ENCODE measurements around the genes TMEM208 and FHOD1.

DNA sequence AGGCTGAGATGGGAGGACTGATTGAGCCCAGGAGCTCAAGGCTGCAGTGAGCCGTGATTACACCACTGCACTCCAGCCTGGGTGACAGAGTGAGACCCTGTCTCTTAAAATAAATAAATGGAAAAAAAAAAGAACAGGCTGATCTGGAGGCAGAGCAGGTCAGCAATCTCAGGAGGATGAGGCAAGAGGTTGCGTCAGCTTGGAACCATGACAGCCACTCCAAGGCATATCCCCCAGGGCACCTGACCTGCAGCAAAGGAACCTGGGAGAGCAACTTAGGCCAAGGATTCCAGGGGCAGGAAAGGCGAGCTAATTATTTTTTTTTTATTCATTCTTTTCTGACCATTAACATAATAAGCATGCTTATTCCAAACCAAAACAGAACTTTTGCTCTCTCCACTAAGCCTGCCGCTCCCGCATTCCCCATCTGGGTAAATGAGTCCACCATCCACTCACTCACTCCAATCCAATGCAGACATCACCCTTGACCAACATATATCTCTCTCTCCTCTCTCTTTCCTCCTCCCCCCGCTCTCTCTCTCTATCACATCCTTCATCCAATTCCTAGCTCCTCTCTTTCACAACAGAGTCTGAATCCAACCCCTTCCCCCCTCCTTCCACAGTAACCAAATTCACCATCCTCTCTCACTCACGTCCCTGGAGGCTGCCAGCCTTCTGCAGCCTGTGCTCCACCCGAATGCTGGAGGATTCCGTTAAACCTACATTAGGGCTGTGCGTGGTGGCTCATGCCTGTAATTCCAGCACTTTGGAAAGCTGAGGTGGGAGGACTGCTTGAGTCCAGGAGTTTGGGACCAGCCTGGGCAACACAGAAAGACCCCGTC, 47.5 kb downstream of the TK2 start:
- PRO-cap: no peak
- RAMPAGE, long total RNA, 4 experiments: start-site peak on the minus strand in 1 of 4 experiments, centred at position 706 of the sequence, 14 reads per replicate

DNA sequence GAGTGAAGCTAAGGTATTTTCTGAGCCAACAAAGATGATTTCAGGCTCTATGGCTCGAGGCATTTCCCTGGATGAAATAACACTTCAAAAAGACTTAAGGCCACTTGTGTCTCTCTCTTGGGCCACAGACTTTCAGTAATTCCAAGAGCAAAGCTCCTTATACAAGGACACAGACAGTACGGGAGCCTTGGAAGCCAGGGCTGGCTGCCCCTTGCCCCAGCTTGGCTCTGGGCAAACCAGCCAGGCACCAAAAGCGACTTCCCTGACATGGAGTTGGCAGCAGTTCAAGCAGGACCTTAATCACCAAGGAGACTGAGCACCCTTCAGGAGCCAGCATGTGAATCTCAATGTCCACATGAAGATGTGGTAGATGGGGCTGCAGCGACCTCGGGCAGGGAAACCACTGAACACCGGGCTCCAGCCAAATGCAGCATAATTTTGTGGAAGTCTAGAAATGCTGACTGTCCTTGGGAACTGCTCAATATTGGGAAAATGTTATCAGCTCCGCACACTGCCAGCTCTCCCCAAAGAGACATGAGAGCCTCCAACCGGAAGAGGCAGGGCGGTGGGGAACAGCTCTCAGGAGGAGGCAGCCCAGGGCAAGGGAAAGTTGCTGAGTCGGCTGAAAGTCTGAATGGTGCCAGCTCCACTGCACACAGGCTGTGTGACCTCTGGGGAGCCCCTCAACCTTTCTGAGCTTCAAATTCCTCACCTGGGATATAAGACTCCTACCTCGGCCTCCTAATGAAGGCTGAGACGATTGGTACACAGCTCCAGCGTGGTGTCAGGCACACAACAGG, 38.9 kb downstream of the TK2 start:
- PRO-cap: no peak
- RAMPAGE, long total RNA, 4 experiments: no peak in any of the 4 experiments

DNA sequence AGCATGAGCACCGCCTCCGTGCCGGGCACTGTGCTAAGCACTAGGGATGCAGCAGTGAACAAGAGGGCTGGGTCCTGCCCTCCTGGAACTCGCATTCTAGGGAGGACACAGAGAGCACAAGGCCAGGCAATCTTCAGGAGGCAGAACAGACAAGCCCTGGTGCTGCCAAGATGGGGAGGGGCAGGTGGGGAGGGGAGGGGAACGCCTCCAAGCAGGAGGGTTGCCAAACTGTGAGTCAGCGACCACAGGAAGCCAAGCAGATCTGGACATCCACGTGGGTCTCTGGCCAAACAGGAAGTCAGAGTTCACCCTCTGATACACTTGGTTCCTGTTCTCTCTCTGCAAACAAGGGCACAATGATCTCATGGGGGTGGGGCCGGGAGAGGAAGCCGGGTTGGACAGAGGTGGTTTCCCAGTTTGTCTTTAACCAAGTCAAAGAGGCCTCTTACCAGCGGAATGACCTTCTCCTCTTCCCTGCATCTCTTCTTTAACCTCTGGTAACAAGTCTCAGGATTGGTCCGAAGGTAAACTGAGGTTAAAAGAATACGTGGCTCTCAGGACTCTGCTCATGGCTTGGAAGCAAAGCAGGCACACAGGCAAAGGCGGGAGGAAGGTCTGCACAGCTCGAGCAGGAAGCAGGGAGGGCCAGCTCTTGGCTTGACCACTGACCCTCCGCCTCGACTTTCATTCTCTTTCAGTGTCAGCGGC, 33.1 kb downstream of the TK2 start:
- PRO-cap: bidirectional peak, plus-strand start at position 438 of the sequence, minus-strand start at position 98 of the sequence; unidirectional peak, plus-strand start at position 538 of the sequence; unidirectional peak, plus-strand start at position 595 of the sequence
- RAMPAGE, long total RNA, 4 experiments: start-site peak on the minus strand in 1 of 4 experiments, centred at position 589 of the sequence, 6 reads per replicate

DNA sequence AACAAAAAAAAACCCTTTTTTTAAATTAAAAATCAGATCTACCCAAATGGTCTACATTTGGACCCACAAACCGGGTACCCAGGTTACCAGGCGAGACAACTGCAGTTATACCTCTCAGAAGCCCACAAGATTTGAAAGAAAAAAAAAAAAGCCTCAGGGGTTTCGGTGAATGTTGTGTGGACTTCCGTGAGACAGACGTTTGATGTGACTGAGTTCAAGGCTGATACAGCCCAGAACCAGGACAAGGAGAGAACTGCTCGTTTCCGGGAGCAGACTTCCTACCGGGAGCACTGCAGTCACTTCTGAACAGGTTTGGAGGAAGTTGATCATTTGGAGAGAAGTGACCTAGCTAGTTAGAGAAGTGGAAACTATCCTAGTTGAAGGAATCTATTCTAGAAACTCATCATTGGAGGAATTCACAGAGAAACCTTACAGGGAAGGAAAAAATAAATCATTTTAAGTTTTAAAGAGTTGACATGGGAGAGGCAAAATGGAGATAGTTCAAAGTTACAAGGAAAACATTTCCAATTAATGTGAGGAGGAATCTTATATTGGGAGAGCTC, 875 bp downstream of the CKLF start:
- PRO-cap: bidirectional peak, plus-strand start at position 233 of the sequence, minus-strand start at position 201 of the sequence
- RAMPAGE, long total RNA, 4 experiments: no peak in any of the 4 experiments

GRCh38 chr16:66605824-66605971, 1.2 kb downstream of the CMTM3 start:
- PRO-cap: no peak
- RAMPAGE, long total RNA, 4 experiments: no peak in any of the 4 experiments

- PRO-cap: no peak
- RAMPAGE, long total RNA, 4 experiments: no peak in any of the 4 experiments
These were observed 23.2 kb downstream of the CMTM3 start for GRCh38 chr16:66627556-66628204.

DNA sequence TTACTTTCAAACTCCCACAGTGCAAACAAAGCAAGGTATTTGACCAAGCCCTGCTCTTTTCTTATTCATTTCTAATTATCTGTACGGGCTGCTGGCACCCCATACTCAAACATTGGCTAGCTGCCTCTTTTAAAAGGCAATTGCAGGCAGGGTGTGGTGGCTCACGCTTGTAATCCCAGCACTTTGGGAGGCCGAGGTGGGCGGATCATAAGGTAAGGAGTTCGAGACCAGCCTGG, 2.3 kb downstream of the CMTM4 start:
- PRO-cap: no peak
- RAMPAGE, long total RNA, 4 experiments: no peak in any of the 4 experiments

DNA sequence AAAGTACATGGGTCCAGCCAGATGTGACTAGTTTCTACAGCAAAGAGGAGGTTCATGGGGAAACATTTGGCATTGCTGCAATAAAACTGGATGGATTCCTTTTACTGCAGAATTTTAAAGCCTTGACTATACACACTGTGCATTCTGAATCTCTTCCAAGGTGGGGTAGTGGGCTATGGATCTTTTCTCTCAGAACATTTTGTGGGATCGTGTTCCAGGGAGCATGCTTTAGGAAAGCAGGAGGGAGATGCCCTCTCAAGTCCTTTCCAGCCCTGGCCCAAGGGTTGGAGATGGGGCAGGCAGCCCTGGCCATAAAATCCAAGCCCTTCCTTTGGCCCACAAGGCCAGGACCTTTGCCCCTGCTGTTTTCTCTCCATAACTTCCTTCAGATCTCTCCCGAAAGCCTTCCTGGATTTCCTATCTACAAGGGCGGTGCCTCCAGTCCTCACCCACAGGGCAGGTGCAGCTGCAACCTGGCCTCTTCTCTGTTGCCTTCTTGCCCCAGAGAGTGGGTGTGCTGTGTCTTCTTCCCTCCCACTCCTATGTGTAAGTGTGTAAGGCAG, 8.6 kb upstream of the PDP2 start:
- PRO-cap: no peak
- RAMPAGE, long total RNA, 4 experiments: no peak in any of the 4 experiments

DNA sequence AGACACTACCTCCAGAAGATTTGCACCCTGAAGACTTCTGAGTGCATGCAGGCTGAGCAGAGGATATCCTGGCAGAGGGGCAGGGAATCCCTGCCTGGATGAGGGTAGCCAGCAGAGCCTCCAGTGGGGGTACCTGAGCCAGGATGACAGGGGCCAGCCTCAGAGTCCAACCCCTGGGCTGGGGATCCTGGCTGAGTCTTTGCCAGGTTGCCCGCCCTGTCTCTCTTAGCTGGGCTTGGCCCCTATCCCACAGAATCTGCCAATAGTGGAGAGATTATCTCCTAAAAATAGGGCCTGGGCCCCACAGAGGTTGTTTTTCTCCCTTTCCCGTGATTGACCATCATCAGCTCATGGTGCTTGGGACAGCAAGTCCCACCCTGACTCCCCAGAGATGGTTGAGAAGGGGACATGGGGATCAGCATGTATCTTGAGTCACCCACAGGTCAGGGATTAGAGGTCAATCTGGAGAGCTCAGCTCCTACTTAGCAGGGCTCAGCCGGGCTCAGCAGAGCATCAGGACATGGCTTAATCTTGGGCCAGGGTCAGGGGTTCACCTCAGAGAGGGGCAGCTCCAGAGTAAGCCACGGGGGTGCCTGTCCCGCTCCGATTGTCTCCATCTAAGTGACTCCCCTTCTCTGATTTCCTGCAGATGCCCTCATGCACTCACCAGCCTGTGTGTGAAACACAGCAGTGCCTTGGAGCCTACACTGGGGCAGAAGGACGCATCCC, 11.6 kb downstream of the CDH16 start:
- PRO-cap: no peak
- RAMPAGE, long total RNA, 4 experiments: no peak in any of the 4 experiments

- PRO-cap: no peak
- RAMPAGE, long total RNA, 4 experiments: no peak in any of the 4 experiments
These were observed 2.8 kb upstream of the RRAD start for GRCh38 chr16:66927917-66928693.

DNA sequence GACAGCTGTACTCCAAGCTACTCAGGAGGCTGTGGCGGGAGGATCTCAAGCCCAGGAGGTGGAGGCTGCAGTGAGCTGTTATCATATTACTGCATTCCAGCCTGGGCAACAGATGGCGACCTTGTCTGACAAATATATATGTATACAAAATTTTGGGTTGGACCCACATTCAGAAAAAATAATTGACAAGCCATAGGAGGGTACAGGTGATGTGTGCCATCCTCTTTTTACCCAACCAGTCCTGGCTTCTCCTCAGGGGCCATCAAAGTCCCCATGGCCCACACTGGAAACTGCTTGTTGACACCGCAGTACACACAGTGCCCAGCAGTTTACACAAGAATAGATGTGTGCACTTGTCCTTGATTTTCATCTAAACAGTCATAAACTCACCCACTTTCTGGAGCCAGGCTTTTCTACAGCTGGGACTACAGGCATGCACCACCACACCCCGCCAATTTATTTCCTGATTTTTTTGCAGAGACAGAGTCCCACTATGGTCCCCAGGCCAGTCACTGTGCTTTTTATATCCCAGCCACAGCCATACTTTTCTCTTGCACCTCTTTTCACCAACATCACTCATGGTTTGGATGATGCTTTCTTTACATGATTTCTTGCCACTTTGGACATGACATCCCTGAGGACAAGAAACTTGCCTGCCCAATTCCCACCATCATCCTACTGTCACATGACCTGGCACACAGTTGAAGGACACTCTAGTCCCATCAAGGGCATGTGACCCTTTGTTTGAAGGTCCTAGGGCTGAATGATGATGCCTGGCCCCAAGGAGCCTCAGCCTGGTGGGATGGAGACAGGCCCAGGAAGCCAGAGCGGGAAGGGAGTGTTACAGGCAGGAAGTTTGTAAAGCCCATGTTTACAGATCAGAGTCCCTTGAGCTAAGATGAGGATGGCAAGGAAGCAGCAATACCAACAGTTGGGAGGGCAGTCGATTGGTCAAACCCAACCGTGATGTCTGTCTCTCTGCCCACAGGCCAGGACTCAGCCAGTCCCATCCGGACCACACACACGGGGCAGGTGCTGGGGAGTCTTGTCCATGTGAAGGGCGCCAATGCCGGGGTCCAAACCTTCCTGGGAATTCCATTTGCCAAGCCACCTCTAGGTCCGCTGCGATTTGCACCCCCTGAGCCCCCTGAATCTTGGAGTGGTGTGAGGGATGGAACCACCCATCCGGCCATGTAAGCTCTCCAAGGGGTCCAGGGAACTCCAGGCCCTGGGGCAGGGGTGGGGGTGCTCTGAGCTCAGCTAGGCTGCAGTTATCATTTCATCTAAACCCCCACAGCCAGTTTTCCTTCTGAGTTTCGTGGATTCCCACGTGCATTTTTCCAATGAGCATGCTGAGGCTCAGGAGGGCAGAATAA, 2.2 kb downstream of the CES2 start:
- PRO-cap: unidirectional peak, plus-strand start at position 896 of the sequence
- RAMPAGE, long total RNA, 4 experiments: no peak in any of the 4 experiments

DNA sequence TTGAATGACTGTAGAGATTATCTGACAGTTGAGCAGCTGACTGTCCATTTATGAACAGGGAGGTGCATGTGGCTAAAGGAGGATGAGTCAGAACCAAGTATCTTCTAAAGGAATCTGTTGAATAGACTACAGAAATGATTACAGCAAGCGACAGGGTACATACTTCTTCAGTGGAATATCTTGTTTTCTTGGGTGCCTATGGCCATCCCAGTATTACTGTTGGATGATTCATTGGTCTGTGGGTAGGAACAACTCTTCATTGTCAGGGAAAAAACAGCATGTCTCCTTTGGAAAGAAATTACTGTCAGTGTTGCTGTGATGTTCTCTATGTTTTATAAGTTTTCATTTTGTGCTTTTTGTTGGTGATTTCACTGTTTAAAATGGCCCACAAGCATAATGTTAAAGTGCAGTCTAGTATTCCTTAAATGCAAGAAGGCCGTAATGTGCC, 26.9 kb downstream of the CBFB start:
- PRO-cap: no peak
- RAMPAGE, long total RNA, 4 experiments: no peak in any of the 4 experiments

DNA sequence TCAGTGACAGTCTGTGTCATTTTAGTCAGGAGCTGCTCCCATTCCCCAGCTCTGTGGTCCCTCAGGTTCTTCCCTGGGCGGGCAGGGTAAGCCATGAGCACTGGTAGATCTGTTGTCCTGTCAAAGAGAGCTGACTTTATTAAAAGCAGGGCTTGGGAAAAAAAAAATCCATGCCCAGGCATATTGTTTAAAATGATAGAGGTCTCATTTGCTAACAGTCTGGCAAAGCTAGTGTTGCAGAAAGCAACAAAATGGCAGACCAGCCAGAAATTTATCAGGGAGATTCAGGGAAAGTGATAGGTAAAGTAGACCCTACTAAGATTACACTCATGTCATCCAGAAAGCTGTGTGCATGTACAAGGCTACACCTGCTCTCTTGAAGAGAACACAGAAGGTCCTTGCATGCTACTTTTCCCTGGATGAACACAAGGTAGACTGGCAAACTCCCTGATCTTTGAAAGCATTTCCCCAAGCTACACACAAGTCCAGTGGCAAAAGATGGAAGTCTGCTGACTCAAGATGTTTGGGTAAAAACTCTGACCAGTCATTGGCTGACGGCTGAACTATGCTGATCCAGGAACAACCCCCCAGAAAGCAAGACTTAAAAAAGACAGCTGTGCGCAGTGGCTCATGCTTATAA, 38.8 kb downstream of the CBFB start:
- PRO-cap: no peak
- RAMPAGE, long total RNA, 4 experiments: start-site peak on the plus strand in 1 of 4 experiments, centred at position 86 of the sequence, 20 reads per replicate

DNA sequence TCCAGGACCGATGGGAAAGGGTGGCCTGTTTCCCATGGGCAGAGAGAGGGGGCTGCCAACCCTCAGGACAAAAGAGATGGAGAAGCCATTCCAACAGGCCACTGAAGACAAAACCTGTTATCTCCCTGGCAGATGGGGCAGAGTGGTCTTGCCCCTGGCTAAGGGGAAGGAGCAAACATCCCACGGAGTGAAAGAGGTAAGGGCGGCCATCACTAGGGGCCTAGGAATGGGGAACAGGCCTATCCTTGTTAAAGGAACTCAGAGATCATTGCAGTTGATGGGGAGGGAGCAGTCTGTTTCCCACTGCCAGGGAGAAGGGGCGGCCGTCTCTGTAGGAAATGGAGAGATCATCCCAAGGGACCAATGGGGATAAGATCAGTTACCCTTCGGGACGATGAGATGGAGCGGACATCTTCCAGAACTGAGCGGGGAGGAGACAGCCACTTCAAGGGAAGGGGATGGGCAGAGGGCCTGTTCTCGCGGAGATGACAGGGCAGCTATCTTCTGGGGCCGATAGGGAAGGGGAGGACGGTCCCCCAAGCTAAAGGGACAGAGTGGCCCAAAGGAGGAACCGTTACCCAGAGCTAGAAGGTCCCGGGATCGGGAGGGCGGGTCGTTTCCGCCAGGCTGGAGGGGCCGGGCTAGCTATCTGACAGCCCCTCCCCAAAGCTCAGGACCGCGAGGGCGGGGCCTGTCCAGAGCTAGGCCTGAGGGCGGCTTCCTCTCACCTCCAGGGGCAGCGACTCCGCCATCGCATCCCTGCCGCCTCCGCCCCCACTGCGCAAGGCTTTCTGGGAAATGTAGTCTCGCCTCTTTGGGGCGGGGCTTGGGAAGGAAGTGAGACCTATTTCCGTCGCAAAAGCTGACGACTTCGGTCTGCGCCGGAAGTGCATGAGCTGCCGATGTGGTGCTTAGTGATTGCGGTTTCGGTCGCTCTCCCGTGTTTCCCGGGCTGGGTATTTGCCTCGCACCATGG, at the start of gene TMEM208:
Gene TMEM208, plus strand, starts transcription at position 884 of the 976 bp plus-strand sequence.
- PRO-cap: bidirectional peak, plus-strand start at position 894 of the sequence, minus-strand start at position 779 of the sequence
- RAMPAGE, long total RNA, 4 experiments: start-site peak on the plus strand in 4 of 4 experiments, centred at positions 891 to 905 of the sequence, 13 to 66 reads per replicate; start-site peak on the minus strand in 3 of 4 experiments, centred at positions 774 to 778 of the sequence, 15 to 23 reads per replicate

DNA sequence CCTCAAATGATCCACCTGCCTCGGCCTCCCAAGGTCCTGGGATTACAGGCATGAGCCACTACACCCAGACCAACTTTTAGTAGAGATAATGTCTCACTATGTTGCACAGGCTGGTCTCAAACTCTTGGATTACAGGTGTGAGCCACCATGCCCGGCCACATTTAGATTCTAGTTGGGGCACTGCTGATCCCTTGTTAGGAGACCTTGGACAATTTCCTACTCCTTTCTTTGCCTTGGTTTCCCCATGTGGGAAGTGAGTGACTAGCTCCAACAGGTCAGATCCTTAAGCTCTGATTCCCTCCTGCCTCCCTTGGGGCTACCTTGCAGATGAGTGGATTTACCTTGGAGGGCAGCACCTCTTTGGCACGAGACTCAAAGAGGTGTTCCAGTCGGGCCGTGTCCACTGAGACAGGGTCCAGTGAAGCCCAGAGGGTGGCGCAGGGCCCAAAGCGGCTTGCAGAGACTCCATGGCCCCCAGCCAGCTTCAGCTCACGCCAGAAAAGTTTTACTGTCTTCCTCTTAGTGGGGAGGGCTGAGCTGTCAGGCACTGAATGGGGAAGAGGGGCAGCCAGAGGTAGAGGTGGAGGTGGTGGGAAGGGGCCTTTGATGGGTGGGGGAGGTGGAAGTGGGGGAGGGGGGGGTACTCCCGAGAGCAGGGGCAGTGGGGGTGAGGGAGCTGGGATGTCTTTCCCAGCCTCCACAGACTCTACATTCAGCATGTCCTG, 6.5 kb downstream of the TMEM208 start:
- PRO-cap: no peak
- RAMPAGE, long total RNA, 4 experiments: no peak in any of the 4 experiments

DNA sequence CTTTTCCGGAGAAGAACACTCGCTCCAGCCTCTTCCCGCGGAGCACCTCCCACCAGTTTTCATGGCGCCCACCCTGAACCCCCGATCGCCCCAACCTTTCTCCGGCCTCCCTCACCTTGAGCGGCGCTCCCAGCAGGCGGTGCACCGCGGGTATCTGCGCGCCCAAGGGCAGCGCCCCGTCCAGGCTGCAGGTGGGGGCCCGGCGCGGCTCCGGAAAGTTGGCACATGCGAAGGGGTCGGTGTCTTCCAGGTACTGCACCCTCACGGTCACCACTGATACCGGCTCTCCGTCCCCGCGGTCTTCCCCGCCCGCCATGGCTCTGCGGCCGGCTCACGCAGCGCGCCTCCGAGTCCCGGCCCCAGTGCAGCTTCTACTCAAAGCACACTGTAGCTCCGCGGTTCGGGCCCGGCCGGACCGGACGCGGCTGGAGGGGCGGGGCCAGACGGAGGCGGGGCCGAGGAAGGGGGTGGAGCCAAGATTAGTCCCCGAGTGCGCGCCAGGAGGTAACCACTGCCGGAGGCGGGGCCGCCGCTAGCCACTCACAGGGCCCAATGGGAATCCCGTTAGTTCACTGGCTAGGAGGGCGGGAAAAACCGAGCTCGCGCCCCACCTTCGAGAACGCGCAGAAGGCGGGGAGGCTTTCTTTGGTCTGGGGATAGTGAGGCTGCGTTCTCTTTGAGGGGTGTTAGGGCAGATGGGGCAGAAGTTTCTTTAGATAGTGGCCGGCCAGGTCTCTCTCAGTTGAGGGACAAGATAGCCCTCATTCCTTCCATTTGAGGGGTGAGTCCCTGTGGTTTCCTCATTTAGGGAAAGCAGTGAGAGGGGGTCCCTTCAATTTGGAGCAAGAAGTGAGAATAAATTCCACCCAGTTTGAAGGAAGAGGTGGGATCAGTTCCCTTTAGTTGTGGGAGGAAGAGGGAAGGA, at the start of gene FHOD1:
Gene FHOD1, minus strand, starts transcription at position 387 of the 925 bp plus-strand sequence.
- PRO-cap: bidirectional peak, plus-strand start at position 616 of the sequence, minus-strand start at position 373 of the sequence
- RAMPAGE, long total RNA, 4 experiments: start-site peak on the minus strand in 4 of 4 experiments, centred at positions 385 to 401 of the sequence, 21 to 39 reads per replicate

DNA sequence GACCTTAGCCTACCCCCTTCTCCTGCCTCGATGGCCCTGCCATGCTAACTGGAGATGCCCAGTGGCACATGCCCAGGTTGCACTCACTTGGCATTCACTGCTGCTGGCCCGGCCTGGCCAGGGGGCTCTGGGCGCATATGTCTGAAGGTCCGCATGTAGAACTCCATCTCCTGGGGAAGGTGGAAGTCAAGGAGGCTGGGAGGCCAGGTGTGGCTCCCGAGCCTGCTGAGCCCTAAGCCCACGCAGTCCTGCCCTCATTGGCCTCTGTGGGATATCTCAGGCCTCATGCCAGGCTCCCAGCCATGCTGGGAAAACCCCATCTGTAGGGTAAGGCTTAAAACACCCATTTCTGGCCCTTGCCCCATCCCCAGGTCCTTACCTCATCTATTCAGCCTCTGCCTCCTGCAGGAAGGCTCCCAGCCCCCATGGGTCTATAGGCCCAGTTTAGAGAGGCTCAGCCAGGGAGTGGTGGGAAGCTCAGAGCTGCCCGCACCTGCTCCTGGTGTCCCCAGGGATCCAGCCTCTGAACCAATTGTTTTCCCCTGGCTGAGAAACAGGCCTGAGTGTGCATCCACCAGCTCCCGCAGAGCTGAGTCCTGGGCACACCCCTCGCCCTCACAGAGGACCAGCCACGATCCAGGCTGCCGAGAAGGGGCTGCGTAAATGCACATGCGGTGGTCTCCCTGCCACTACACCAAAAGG, 2.2 kb upstream of the TPPP3 start:
- PRO-cap: no peak
- RAMPAGE, long total RNA, 4 experiments: no peak in any of the 4 experiments

GRCh38 chr16:67421953-67422152, 5.6 kb upstream of the ZDHHC1 start:
- PRO-cap: no peak
- RAMPAGE, long total RNA, 4 experiments: no peak in any of the 4 experiments

GRCh38 chr16:67427961-67428572, 2.9 kb upstream of the HSD11B2 start:
- PRO-cap: bidirectional peak, plus-strand start at chr16:67428423, minus-strand start at chr16:67428154
- RAMPAGE, long total RNA, 4 experiments: no peak in any of the 4 experiments

DNA sequence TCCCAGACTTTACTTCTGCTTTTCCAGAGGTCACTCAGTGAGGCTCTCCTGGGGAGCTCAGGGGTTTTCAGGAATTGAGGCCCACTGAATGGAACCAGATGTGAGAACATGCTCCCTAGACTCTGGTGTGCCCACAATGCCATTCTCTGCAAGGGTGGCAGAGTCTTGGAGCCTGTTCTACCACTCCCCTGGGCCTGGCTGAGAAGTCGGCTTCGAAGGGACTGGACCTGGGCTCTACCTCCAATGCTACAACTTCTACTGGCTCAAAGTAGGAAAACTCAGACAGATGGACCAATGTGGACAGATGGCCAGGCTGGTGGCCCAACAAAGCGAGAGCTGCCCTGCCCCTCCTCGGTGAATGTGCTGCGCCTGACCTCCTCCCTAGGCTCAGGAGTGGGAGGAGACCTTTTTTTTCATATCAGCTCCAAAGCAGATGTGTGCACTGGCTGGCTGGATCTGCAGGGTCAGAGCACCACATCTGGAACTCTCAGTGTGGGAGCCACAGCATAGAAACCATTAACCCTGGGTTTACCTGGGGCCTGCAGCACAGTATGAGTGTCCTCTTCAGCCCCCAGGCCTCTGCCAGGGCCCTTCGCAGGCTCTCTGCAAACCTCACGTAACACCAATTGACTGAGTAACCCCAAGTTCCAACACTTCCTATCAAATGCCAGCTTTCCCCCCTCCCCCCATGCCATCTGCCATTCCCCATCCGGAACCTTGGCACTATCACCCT, 20.8 kb downstream of the ATP6V0D1 start:
- PRO-cap: bidirectional peak, plus-strand start at position 442 of the sequence, minus-strand start at position 360 of the sequence
- RAMPAGE, long total RNA, 4 experiments: no peak in any of the 4 experiments

Measured in Peyer's patch (tissue), 4 donors.